ENCODE measurements around the gene RAN.

DNA sequence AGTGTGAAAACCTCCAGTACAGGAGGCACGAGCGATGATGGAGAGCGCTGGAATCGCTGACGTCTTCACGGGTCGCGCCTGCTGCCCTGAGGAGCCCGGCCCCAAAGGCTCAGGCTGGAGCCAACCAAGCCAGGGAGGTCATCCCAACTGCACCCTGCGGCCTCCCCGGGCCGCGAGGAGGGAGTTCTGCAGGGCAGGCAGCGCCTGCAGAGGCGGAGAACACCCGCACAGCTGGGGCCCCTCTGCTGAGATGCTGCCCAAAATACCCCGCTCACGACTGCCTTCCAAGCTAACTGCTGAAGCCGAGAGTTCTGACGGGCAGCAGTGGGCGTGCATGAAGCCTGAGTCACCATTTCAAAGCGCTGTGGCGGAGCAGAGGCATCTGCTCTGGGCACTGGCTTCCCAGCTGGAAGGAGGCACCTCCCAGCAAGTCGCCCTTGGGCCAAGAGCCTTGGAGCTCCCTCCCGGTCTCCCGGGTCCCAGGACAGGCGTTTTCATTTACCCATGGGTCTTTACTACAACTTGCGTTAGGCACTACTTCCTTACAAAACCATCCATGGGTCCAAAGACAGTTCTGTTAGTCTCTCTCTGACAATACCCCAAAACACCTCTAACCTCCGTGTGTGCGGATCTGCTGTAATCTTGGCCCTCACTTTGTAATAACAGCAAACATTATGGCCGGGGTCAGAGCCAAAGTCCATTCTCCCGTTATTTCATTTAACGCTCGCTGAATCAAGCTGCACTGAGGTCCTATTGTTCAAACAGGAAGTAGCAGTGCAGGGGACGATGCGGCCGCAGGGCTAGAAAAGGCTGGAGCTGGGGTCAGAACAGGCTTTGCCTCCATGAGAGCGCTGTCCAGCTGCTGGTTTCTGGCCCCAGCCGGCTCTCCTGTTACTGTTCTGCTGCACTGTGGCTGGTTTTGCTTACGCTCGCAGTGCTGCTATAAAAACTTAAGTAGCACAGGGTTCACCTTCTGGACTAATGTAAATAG lies 60.2 kb upstream of the RIMBP2 start:
- PRO-cap, 10 experiments: no peak in any of the 10 experiments

GRCh38 chr12:130871376-130872236 lies at the start of gene RAN:
RAN (plus strand) TSS chr12:130872066.
- PRO-cap, 10 experiments: peak in 10 of 10 experiments; most common plus-strand start chr12:130872096 (in 7); most common minus-strand start chr12:130871693 (in 2)

DNA sequence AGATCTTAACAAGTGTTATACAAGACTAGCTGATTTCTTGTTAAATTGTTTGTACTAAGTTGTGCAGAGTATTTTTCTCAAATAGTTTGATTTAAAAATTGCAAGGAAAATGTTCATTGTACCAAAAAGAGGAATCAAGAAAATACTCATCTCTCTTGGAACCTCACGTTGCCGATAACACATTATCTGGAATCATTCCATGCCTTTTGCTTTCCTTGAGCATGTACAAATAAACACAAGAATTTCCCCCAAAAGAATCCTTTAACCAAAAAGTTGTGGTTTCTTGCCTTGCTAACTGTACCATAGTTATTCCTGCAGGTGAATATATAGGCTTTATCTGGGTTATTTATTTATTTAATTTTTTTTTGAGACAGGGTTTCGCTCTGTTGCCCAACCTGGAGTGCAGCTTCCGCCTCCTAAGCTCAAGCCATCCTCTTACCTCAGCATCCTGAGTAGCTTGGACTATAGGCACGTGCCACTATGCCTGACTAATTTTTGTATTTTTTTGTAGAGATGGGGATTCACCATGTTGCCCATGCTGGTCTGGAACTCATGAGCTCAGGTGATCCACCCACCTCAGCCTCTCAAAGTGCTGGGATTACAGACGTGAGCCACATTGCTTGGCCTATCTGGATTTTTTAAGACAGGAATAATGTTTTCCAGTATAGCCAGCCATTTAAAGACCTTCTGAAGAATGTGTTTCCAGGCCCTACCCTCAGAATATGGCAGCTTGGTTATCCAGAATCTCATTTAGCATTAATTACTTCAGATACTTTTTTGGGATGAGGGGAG lies 1.9 kb downstream of the RAN start:
- PRO-cap, 10 experiments: no peak in any of the 10 experiments

GRCh38 chr12:130994935-130995694 lies 41.4 kb downstream of the ADGRD1 start:
- PRO-cap, 10 experiments: no peak in any of the 10 experiments

DNA sequence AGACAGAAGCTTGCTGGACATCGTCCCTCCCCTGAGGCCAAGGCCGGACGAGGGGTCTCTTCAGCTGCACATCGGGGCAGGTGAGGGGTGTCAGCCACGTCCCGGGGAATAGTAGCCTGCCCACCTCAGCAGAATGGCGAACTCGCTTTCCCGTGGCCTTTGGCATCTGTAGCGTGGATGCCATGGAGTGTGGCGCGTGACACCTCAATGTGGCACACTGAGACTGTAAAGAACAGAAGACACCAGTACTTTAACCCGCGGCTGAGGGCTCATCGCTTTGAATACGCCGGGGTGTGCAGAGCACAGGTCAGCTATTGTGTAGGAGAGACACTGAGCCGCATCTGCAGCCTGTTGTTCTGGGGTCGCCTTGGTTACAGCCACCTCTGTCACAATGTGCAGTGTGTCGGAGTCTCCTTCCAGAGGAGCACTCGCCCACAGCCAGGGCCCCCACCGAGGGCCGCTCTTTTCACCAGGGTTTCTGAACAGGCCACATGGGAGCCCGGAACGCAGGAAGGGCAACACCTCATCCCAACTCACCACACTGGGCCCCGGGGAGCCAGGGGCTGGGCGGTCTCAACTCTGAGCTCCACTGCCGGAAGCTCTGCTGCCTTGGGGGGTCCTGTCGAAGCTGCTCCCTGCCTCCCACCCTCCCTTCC lies 77.0 kb downstream of the ADGRD1 start:
- PRO-cap, 10 experiments: no peak in any of the 10 experiments

GRCh38 chr12:131048120-131049016 lies 94.7 kb downstream of the ADGRD1 start:
- PRO-cap, 10 experiments: no peak in any of the 10 experiments

- PRO-cap, 10 experiments: no peak in any of the 10 experiments
Measured at GRCh38 chr12:131105689-131106540, 152.2 kb downstream of the ADGRD1 start.

- PRO-cap, 10 experiments: peak in 1 of 10 experiments; most common plus-strand start chr12:131138042 (in 1)
Measured at GRCh38 chr12:131137891-131138425, 184.3 kb downstream of the ADGRD1 start.

DNA sequence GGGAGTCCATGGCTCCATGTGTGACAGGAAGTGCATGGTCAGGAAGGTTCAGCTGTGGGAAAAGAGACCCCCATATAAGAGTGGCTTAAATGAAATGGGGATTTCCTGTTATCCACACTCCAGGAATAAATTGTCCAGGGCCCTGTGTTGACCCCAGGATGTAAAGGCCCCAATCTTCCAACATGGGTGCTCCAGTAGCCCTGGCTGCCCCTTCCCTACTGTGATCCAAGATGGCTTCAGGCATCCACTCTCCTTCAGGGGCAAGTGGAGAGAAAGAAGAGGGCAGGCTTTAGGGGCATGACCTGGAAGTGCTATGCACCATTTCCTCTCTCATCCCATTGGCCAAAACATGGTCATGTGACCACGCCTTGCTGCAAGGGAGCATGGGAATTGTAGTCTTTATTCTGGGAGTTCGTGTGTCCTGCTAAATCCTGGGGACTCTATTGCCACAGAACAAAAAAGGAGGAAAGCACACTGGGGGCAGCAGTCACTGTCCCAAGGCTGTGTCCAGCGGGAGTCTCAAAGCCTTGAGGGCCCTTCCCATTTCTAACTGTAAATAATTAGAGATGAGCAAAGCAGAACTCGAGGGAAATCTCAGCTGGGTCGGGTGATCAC lies 289.2 kb downstream of the ADGRD1 start:
- PRO-cap, 10 experiments: peak in 1 of 10 experiments; most common minus-strand start position 266 of the sequence (in 1)

DNA sequence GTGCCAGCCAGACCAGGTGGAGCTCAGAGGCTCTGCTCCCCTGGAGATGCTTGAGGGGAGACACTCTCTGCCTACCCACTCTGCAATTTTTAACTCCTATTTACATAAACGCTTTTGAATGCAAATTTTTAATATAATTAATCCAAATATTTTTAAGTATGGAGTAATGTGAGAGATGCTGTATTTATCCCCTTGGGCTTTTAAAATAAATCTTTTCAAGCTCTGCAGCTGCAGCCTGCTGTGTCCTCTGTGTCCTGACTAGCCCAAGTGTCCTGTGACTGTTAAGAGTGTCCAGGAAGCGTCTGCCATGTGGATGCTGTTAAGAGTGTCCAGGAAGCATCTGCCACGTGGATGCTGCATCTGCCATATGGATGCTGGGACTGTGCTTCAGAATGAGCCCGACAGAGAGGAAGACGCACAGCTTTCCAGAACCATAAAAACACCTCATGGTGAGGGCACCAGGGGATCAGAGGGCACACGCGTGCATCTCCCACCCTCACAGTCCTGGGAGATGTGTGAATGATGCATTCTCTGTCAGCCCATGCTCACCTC lies 307.2 kb downstream of the ADGRD1 start:
- PRO-cap, 10 experiments: no peak in any of the 10 experiments

DNA sequence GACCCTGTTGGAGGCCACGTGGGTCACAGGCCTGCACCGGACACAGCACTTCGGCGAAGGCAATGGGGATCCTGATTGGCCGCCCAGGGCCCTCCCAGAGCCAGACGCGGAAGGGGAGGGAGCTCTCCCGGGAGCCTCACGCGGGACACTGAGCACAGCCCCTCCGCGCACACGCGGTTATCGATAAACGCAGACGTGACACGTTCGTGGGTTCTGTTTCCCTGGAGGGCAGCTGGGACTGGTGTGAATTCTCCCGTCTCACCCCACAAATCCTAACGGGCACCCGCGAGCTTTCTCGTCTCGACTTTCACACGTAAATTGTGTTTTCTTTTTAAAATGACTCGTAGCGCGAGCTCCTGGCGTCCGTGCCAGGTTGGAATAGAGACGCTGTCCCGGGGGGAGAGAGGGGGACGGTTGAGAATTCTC lies 49.7 kb upstream of the SFSWAP start:
- PRO-cap, 10 experiments: no peak in any of the 10 experiments

- PRO-cap, 10 experiments: no peak in any of the 10 experiments
Measured at GRCh38 chr12:131773502-131774512, 54.4 kb upstream of the MMP17 start.

- PRO-cap, 10 experiments: no peak in any of the 10 experiments
Measured at GRCh38 chr12:131917953-131918656, 11.0 kb upstream of the PUS1 start.

GRCh38 chr12:131922831-131923702 lies 6.0 kb upstream of the PUS1 start:
- PRO-cap, 10 experiments: no peak in any of the 10 experiments

DNA sequence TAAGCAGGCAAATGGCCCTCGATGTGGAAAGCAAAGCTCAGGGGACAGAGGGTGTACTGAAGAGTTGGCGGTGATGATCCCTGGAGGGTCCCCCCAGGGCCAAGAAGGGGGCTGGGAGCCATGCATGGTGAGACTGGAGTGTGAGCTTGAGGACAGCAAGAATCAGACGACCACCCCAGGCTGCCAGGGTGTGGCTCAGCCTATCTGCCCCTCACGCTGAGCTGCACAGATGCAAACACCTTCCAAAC lies 13.6 kb downstream of the DDX51 start:
- PRO-cap, 10 experiments: peak in 2 of 10 experiments; most common plus-strand start position 59 of the sequence (in 1)

- PRO-cap, 10 experiments: no peak in any of the 10 experiments
Measured at GRCh38 chr12:132163178-132163647, 19.0 kb downstream of the NOC4L start.

DNA sequence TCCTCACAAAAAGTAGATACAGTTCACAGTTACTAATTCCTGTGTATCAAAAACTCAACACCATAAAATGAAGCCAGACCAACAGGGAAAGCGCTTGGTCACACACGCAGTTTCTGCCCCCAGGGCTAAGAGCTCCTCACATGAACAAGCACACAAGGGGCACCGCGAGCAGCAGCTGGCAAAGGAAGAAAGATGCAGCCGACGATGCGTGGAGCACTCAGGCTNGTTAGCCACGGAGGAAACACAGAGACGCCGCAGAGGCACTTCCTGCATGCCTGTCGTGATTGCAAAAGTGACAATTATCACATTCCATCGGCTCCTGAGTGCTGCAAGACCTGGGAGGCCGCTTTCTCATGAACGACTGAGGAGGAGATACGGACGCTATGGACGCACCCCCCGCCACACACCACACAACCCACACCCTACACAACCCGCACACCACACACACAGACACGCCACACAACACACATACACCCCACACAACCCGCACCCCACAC lies 78.2 kb downstream of the NOC4L start:
- PRO-cap, 10 experiments: no peak in any of the 10 experiments

GRCh38 chr12:132356517-132357332 lies 27.3 kb upstream of the GALNT9 start:
- PRO-cap, 10 experiments: no peak in any of the 10 experiments

DNA sequence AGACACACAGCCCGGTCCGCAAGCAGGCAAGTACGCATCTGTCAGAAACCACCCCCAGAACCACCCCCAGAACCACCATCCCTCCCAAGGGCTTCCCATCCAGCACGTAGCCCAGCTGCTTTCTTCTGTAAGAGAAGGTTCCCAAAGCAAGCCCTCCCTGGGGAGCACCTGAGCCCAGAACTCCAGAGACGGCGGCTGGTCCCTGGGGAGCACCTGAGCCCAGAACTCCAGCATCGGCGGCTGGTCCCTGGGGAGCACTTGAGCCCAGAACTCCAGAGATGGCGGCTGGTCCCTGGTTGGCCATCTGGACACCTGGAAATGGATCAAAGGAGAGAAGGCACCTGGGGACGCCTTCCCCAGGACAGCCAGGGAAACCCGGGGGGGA lies 2.6 kb upstream of the FBRSL1 start:
- PRO-cap, 10 experiments: no peak in any of the 10 experiments

DNA sequence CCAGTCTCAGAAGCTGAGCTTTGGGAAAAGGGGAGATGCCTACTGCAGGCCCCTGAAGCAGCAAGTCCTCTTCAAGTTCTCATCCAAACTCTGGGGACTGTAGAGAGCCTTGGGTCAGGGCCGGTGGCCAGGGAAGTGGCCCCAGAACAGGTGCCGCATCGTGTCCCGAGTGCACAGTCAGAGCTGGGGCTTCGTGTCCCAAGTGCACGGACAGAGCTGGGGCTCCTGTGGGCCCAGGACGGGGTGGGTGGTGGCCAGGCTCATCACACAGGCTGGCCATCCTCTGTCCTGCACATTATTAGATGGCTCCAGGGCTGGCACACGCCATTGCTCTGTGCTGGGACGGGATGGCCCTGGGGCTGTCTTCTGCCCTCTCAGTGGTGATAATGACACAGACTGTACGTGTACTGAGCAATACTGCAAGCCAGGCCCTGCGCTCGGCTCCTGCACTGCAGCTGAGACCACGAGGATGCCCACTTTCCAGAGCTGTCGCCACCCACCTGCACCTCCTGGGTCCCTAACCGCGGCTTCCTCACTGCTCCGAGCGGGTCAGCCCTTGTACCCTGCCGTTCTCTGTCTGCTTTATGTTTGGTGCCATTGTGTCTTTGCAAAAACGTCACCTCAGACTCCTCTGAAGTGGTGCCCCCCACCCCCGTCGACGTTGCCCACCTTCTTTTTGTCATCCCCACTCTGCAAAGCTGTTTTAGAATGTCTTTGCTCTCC lies 1.9 kb downstream of the FBRSL1 start:
- PRO-cap, 10 experiments: peak in 1 of 10 experiments; most common minus-strand start position 388 of the sequence (in 1)

All from Metastatic Breast Carcinoma in the Brain (tissue), 10 donors.